Right common carotid artery plus branches (tissue), 1 donor: ENCODE measurements around a stretch of chr1.

- PRO-cap = no peak
Measured at GRCh38 chr1:24954695-24955729, 24.9 kb upstream of the RUNX3 start.

GRCh38 chr1:24988357-24988700 is 58.3 kb upstream of the RUNX3 start:
- PRO-cap = no peak

- PRO-cap = no peak
Measured at GRCh38 chr1:24991560-24992328, 61.7 kb upstream of the RUNX3 start.

GRCh38 chr1:24997550-24998082 is 67.5 kb upstream of the RUNX3 start:
- PRO-cap = no peak

GRCh38 chr1:25019247-25019971 is 89.3 kb upstream of the RUNX3 start:
- PRO-cap = no peak

DNA sequence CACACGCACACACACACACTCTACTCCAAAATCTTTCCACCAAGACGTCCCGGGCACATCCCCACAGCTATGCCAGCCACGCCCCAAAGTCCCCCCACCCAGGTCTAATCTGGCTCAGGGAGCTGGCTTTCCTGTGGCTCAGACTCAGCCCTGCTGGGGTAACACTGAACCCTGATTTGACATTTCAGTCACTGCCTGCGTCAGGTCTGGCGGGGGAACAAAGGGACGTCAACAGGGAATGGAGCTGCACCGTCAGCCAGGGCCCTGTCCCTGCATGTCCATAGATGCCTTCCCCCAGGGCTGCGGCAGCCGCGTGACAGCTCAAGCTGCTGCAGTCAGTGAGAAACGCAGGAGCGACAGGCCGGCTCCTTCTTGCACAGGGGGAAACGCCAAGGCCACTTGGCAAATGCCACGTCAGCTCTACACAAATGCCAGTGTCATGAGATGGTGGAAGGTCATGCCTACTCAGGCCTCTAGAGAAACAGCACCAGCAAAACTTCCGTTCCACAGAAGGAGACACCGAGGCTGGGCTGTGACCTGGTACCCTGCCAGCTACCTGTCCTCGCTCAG is 37.8 kb downstream of the SYF2 start:
- PRO-cap = no peak

GRCh38 chr1:25266417-25266966 is 5.8 kb upstream of the RHD start:
- PRO-cap = no peak

DNA sequence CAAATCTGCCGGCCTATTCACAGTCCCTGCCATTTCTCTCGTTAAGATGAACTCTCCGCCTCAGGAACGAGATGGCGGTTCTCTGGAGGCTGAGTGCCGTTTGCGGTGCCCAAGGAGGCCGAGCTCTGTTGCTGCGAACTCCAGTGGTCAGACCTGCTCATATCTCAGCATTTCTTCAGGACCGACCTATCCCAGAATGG is 22.1 kb downstream of the RHCE start:
- PRO-cap = no peak

- PRO-cap = no peak
Measured at GRCh38 chr1:25431652-25431887, 873 bp downstream of the MACO1 start.

DNA sequence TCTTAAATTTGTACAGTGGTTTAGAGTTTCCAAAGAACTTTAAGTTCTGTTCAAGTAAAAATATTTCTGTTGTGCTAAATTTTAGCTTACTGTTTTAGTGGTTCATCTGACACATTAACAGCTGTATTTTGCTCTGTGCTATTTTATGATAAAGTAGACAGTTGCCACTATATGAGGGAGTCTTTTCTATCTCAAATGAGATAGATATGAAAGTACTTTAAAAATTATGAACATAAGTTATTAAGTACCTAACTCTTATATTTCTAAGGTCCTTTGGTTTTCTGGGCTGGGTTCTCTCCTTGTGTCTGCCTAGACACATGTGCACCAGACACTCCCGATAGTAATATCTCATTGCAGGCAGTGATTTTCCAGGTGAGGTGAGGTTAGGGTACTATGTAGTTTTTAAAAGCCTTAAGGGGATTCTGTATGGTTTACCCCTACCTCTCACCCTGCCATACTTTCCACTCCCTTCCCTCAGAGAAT is 3.8 kb downstream of the MACO1 start:
- PRO-cap = no peak

GRCh38 chr1:25497932-25498771 is 45.3 kb upstream of the LDLRAP1 start:
- PRO-cap = no peak

DNA sequence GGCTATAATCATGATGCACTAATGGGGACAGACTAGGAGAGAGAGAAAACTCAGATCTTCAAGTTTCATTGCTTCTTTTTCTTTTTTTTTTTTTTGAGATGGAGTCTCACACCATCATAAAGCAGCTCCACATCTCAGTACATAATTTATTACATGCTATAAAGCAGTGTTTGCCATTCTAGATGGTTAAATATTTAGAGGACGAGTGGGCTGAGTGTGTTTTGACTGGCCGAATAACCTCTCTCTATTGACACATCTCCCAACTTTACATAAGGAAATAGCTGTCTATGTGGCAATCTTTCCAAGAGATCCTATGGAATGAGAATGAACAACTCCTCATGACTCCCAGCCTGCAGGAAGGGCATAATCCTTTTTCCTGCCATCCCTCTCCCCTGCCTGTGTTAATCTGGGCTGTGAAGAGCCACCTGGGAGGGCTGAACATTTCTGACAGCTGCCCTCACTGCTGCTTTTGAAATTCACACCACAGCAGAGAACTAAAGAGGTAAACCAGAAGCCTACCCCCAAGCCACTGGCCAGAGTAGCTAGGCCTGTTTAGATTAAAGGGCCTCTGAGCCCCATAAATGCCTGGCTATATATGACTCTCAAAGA is 42.2 kb upstream of the LDLRAP1 start:
- PRO-cap = no peak

GRCh38 chr1:25550502-25551041 is 7.2 kb downstream of the LDLRAP1 start:
- PRO-cap = no peak

DNA sequence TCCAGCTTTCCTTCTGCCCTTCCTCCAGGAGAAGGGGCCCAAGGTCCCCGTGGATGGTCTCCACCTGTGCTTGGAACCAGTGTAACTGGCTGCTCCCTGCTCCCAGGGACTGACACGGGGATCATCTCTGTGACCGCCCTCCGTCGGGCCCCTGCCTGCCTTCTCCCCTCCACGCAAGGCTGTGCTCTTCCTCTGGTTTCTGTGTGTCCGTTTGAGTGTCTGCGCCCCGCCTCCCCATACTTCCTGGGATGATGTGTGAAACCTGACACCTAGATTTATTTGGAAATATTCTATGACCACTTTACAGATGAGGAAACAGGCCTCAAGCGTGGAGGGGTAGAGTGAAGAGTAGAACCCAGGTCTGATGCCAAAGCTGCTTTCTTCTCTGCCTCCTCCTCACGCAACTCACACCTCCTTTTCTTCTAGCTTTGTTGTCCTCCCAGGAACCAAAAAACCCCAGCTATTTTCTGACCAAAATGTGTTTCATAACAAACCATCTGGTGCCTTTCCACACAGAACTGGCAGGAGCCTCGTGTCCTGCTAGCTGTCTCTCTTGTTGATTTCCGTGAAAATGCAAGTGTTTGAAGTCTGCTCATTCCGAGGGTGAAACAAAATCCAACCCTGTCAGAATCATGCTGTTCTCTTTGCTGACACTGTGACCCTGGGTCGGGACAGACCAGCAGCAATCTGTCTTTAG is 24.4 kb downstream of the LDLRAP1 start:
- PRO-cap = bidirectional peak, plus-strand start at position 511 of the sequence, minus-strand start at position 213 of the sequence

- PRO-cap = no peak
Measured at GRCh38 chr1:25608368-25609133, 8.0 kb upstream of the MAN1C1 start.

DNA sequence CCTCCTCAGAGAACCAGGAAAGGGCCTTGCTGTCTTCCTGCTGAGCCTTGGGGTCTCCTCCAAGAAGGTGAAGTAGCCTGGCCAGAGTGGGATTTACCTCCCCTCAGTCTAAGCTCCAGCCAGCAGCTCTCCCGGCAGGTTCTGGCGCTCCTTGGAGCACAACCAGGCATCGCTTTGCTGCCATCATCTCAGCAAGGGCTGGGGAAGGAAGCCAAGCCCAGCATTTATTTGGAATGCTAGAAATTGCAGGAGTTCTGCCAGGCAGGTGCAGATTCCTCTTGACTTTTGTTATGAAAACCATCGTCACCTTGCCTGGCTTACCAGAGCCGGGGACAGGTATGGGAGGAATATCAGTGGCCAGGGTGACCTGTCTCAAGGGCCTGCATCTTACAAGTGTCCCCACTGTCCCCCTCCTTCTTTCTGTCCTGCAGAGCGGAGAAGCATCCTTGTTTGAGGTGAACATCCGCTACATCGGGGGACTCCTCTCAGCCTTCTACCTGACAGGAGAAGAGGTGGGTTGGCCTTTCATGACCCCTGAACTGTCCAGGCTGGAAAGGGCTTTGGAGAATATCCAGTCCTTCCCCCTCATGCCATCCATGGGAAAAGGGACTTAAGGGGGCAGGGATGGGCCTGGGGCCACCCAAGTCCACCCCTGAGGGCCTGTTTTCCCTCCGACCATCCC is 51.0 kb upstream of the SELENON start:
- PRO-cap = no peak

- PRO-cap = no peak
Measured at GRCh38 chr1:25774773-25775392, 25.1 kb upstream of the SELENON start.

DNA sequence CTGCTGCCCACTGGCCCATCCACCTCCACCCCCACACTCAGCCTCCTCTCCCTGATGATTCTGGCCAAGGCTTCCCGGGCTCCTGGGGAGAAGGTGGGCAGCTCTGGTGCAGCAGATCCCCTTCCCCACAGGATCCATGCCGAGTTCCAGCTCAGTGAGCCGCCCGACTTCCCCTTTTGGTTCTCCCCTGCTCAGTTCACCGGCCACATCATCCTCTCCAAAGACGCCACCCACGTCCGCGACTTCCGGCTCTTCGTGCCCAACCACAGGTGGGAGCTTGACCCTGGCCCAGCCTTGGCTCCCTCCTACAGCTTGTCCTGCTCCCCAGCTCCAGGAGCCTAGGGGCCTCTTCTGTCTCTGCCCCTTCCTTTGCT is 9.5 kb downstream of the SELENON start:
- PRO-cap = no peak

GRCh38 chr1:25861167-25862257 is 2.3 kb upstream of the AUNIP start:
- PRO-cap = no peak

GRCh38 chr1:25867723-25867974 is 7.9 kb downstream of the PAQR7 start:
- PRO-cap = no peak